Bronchus (tissue), 1 donor: ENCODE results near the genes MUCL1 and OR6C4.

DNA sequence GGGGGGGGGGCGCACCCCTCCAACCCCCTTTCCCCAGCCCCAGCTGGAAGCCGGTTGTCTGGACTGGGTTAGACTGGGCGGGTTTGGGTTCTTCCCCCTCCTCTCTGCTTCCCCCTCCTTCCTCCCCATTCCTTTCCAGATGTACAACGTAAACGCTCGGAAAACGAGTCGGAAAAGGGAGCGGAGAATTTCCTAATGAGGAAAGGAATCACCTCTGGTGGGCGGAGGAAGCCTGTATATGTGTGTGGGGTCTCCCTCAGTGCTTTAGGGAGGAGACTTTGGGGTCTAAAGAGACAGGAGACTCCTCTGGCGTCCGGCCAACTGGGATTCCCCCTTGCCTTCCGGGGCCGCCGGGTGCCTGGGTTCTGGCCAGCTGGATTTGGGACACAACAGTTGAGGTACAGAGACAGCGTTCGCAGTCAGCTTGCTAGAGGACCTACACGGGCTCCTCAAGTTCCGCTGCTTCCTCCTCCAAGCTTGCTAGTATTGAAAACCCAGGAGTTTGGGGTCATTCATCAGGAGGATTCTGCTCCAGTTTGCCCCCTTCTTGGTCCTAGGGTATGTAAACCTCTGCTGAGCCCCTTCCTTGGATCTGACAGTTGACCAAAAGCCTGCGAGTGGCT, 441 bp upstream of the ITGA5 start:
- PRO-cap, result bidirectional peak, plus-strand start at position 149 of the sequence, minus-strand start outside the sequence

GRCh38 chr12:54432857-54433195, 13.8 kb upstream of the ITGA5 start:
- PRO-cap, result no peak

DNA sequence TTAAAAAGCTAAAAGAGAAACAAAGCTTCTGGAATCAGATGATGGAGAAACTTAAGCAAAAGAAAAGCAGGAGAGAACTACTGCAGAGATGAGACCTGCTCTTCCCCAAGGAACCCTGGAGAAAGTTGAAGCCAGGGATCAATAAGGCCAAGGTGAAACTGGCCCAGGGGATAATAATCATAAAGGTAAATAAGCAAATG, 17.7 kb upstream of the DCD start:
- PRO-cap, result no peak

DNA sequence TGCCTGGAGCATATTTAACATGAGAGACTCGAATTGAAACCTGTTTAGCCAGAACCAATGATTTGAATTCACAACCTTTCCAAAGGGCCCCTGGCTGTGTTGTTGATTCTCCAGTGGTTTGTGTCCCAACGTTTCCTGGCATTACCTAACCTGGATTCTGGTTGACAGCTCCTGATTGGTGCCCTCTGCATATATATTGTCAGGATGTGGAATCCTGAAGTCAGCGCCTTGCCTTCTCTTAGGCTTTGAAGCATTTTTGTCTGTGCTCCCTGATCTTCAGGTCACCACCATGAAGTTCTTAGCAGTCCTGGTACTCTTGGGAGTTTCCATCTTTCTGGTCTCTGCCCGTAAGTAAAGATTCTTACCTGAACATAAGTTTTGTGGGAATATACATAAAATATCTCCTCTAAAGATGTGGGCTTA, at the start of gene MUCL1:
TSS of gene MUCL1 (plus strand) at position 223 of the 423 bp plus-strand sequence.
- PRO-cap, result no peak

- PRO-cap, result no peak
These were observed 36.8 kb downstream of the TESPA1 start for GRCh38 chr12:54947736-54948287.

GRCh38 chr12:55549452-55549754, at the start of gene OR6C4:
Gene OR6C4, plus strand, starts transcription at chr12:55549602.
- PRO-cap, result no peak

GRCh38 chr12:55636048-55636740, 498 bp upstream of the OR10P1 start:
- PRO-cap, result no peak

DNA sequence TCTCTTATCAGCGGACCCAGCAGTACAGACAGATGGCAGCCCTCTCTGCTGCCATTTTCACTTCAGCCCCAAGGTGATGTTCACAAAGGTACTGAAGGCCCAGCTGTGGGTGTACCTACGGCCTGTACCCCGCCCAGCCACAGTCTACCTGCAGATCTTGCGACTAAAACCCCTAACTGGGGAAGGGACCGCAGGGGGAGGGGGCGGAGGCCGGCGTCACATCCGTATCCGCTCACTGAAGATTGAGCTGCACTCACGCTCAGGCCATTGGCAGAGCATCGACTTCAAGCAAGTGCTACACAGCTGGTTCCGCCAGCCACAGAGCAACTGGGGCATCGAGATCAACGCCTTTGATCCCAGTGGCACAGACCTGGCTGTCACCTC, 5.6 kb downstream of the GDF11 start:
- PRO-cap, result no peak

DNA sequence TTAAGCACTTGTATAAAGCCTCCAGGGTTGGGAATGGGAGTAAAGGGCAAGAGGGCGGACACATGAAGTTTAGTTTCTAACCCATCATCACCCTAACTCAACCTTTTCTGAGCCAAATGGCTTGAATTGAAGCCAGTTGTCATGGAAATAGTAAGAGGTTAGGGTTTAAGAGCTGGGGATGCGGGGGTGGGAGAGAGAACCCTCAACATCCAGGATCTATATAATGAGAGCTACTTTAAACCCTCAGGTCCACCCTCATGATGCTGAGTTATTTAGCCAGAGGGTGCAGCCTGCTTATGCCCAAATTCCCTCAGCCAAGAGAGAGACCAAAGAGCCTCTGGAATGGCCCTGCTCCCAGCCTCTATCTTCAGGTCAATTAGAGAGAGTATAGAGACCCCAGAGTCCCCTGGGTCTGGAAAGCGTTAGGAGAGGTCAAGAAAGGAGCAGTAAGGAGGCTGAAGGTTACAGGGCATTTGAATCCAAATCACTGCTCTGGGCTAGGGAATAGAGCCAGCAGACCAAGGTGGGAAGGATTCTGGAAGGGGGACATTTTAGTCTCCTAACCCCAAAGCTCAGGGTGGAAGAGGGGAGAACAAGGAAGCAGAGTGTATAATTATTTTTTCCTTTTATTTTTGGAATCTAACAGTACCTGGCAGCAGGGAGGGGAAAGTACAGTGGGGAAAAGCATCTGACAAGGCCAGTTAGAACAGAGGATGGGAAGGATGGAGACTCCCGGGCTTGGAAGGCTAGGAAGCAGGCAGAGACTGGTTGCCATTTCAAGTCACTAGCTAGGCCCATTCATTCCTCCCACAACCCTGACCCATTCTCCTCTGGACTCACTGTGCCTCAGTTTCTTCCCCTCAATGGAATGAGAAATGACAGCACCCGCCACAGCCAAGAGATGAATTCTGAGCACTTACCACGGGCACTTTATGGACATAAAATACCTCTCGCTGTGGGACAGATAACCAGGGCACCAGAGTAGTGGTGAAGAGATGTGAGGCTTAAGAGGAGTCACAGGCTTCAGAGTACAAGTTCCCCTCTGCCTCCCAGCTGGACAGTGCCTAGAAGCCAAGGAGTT, 8.0 kb downstream of the GDF11 start:
- PRO-cap, result no peak

GRCh38 chr12:55755183-55756153, 12.5 kb downstream of the GDF11 start:
- PRO-cap, result no peak

- PRO-cap, result no peak
These were observed 29.4 kb downstream of the GDF11 start for GRCh38 chr12:55772250-55772742.

DNA sequence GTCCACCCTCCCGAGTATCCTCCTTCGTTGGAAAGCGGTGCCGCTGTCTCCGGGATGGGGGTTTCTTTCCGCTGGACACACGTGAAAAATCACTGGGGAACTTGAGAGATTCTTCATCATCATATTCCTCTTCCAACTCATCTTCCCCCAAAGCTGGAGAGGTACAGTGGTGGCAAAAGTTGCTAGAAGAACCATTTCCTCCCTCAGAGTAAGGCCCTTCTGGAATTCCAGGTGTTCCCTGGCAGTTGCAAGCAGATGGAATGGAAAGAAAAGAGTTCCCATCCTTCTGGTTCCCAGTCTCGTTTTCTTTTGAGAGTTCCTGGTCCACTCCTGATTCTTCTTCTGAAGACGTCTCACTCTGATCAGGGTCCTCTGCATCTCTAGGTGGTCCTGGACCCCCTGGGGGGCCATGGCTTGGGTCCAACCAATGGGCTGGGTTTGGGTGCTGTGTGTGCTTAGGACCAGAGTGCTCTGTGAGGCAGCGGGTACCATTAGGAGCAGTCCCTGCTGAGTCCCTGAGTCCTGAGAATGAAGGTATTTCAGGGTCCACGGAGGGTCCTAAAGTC, 1.3 kb downstream of the DNAJC14 start:
- PRO-cap, result no peak

DNA sequence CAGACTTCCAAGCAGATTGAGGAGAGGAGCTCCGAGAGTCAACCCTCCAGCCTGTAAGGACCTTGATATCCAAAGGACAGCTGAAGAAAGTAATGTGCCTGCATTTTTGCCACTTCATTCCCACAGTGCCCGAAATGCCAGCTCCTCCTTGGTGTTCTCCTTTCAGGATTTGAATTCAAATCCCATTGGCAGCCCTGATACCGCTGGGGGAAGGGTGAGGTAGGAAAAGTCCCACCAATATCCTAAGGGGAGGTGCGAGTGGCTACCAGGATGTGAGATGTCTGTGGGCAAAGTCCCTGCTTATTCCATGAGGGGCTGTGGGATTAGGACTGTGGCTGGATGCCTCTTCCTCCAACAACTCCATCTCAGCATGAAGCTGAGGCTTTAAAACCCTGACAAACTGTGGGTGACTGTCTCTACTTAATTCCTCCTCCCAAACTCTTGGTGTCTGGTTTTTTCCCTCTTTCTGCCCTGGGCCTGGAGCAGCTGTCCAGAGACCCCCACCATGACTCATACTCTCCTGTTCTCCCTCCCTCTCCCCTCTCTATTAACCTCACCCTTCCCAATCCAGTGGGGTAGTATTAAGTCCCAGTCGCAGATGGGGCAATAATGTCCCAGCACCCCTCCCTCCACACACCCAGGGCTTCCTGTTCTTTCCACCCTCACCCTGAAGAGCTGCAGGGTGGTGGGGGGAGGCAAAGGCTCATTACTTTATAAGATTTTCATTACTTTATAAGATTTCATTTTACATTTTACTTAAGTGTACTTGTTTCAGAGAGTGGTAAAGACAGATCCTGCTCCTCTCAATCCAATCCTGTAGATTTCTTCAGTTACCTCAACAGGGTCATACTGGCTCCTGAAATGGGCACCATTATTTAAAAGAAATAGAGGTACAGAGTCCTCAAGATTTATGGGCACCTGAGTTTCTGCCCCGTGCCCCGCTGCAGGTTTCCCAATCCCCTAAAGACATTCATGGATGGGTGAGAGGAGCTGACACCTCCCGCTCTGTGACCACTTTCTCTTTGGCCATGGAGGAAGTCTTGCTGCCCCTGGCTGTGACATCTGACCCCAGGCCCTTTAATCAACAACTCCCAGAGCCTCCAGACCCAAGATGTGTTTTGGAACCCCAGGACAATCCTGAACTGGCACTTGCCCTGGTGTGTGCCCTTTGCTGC, 2.1 kb upstream of the DNAJC14 start:
- PRO-cap, result no peak

GRCh38 chr12:55925722-55926197, 1.9 kb downstream of the PYM1 start:
- PRO-cap, result no peak

DNA sequence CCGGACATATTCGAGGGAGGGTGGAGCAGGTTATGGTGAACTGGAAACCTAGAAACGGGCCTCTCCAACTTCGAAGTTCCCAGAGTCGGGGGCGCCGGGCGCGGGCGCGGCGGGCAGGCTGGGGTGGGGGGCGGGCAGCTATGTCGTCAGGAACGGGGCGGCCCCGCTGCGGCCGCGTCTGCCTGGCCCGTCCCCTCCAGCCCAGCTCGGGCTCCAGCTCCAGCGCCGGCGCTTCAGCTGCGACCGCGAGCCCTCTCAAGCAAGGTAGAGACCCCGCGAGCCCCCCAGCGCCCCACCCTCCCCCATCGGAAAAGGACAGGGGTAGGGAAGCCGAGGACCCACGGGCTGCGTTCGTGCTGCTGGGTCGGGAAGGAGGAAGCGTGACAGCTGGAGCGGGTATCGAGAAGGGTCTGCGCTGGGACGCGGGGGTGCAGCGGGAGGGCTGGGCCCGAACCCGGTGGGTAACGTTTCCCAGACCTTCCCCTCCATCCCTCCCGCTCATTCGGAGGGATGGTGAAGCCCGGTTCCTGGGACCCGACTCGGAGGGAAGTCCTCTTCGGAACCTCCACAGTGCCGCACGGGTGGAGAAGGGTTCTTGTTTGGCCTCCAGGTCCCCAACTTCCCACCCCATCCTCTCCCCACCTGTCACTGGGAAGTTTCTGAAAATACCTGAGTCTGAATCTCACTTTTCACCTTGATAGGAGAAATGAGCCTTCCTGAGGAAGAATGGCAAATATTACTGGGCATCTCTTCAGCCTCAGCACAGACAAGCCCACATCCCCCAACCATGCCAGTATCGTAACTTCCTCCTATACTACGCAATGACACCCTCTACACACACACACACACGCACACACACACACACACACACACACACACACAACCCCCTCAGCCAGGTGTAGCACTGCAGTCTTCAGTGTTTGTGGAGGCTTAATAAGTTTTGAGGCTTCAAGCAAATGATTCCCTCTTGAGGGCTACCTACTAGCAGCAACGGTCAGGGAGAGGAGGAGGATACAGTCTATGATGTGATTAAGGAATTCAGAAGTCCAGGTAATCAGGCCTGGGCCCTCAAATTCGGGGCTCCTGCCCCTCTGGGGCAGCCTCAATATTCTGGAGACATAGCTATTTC, 1.3 kb downstream of the DGKA start:
- PRO-cap, result bidirectional peak, plus-strand start at position 199 of the sequence, minus-strand start at position 87 of the sequence; unidirectional peak, minus-strand start at position 768 of the sequence

DNA sequence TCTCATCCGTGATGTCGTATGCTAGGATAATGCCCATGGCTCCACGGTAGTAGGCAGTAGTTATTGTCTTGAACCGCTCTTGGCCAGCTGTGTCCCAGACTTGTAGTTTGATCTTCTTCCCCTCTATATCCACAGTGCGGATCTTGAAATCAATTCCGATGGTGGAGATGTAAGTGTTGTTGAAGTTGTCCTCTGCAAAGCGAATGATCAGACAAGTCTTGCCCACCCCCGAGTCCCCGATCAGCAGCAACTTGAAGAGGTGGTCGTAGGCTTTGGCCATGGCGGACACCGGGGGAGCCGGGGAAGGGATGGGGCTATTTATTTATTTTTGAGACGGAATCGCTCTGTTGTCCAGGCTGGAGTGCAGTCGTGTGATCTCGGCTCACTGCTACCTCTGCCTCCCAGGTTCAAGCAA, 6.9 kb downstream of the RAB5B start:
- PRO-cap, result no peak

GRCh38 chr12:55993243-55994303, 3.5 kb upstream of the SUOX start:
- PRO-cap, result no peak

DNA sequence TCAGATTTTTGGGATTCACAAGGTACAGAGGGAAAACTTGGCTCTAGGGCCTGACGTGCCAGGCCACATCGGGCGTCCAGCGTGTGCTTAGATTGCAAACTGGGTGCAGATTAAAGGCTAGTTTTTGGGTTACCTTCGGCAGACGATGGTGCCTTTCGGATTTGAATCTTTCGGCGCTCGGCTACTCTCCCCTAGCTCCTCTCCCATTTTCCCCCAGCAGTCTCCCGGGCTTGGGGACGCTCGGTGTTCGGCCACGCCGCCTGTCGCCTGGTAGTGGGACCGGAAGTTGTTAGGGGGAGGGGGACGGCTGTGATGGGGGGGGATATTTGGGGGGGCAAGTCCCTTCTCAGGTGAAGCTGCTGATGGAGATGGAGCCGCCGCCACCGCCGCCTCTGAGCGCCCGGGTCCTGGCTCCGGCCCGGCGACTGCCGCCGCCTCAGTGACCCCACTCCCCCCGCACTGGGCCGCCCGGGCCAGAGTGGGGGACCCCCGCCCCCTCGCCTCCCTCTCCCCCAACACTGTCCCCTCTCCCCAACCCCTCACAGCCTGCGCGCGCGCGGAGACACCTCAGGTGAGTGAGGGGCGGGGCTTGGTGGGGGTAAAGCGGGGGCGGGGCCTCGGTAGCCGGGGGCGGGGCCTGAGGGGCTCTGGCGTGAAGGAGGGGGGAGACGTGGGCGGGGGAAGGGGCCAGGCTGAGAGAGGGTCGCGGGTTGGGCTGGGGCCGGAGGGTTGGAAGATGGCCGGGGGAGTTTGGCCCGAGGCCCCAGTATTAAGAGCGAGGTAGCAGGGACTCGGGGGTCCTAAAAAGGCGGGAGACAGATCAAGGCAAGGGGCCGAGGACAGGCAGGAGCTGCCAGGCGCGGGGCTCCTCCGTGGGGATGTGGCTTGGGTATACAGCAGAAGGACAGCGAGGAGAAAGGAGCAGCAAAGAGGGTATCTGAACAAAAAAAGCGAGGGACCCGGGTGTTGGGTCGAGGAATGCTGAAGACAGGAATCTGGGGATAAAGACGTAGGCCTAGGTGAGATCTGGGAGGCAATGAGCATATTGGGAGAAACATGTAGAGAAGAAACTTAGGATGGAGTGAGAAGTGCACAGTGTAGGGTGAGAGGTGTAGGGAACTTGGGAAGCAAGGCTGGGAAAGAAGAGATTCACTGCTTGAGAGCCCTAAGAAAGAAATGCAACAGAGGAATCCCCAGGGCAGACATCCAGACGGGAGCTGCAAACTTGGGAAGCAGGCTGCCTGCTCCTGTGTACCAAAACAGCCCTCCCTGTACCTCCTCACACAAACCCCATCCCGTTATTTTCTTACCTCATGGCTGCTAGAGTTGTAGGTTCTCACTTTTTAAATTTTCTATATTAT, 10.6 kb downstream of the SUOX start:
- PRO-cap, result bidirectional peak, plus-strand start at position 353 of the sequence, minus-strand start at position 163 of the sequence; bidirectional peak, plus-strand start at position 677 of the sequence, minus-strand start at position 577 of the sequence

GRCh38 chr12:56045334-56046022, 3.8 kb downstream of the RPS26 start:
- PRO-cap, result no peak

GRCh38 chr12:56082527-56083580, 2.9 kb downstream of the ERBB3 start:
- PRO-cap, result no peak